Camera-type eye (tissue), 1 donor: ENCODE results near the gene ACVR1.

GRCh38 chr2:157298427-157299122, 27.0 kb downstream of the ERMN start:
- RAMPAGE, long total RNA, result no peak

DNA sequence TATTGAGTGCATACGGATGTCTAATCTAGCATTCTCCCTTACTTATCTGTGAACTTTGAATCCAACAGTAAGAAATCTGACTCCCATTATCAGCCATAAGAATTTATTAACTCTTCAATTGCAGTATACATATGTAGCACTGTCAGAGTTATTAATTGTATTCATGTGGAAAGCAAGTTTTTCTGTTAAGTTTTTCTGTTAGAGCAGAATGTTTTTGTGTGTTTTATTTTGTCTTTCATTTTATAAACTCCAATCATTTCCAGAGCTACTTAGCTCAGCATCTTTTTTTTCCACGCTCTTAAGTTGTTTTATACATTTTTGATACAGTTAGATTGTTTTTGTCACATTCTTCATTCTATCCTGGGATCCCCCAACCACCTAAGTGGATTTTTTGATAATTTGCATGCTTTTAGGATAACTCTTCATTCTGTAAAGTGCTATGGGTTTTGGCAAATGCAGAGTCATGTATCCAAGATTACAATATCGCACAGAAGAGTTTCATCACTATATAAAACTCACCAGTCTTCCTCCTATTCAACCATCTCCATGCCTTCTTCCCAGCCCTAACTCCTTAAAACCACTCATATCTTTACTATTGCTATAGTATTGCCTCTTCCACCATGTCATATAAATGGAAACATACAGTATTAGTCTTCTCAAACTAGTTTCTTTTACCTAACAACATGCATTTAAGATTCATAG, 34.5 kb downstream of the CYTIP start:
- RAMPAGE, long total RNA, result no peak

- RAMPAGE, long total RNA, result no peak
These were observed 24.9 kb downstream of the CYTIP start for GRCh38 chr2:157419003-157419342.

DNA sequence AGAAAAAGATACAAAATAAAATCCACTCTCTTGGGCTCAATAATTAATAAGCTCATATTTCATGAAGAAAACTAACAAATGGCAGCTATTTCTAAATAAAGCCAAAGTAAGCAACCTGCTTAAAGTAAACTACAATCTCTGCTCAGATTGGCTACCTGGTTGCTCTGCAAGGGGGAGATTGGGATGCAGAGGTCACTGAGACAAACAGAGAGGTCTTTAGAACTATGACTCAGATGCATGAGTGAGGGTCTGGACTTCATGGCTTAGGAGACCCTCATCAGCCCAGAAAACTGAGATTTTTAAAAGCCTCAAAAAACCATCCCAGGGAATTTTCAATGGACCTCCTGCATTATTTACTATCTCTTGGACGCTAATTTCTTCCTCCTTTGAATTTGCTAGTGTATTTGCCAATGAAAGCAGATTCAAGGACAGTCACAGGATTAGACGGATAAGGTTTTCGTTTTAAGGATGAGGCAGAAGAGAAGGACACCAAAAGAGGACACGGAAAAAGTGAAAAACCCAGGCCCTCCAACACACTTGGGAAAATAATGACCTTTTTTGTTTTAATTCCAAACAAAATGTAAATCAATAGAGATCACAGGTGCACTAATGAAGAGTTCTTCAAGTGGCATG, 17.3 kb downstream of the CYTIP start:
- RAMPAGE, long total RNA, result no peak

DNA sequence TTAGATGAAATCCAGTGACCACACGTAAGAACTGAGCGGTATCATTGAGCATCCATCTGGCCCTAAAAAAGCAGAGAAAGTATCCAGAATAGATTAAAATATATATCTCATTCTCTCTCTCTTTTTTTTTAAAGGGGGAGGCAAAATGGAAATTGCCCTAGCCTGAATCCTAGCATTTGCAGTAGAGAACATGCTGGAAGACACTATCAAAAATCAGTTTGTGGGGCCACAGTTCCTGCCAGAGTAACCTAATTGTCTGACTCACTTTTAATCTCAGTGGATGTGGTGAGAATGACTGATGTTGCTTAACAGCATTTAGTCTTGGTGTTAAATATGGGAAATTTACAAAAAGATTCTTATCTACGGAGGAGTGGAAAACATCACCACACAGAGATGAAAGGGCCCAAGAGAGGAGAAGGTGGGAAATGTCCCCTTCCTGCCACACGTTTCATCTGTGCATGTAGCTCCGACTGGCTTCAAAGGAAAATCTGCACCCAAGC, 20.3 kb upstream of the CYTIP start:
- RAMPAGE, long total RNA, result no peak

GRCh38 chr2:157480654-157481081, 36.8 kb upstream of the CYTIP start:
- RAMPAGE, long total RNA, result no peak

DNA sequence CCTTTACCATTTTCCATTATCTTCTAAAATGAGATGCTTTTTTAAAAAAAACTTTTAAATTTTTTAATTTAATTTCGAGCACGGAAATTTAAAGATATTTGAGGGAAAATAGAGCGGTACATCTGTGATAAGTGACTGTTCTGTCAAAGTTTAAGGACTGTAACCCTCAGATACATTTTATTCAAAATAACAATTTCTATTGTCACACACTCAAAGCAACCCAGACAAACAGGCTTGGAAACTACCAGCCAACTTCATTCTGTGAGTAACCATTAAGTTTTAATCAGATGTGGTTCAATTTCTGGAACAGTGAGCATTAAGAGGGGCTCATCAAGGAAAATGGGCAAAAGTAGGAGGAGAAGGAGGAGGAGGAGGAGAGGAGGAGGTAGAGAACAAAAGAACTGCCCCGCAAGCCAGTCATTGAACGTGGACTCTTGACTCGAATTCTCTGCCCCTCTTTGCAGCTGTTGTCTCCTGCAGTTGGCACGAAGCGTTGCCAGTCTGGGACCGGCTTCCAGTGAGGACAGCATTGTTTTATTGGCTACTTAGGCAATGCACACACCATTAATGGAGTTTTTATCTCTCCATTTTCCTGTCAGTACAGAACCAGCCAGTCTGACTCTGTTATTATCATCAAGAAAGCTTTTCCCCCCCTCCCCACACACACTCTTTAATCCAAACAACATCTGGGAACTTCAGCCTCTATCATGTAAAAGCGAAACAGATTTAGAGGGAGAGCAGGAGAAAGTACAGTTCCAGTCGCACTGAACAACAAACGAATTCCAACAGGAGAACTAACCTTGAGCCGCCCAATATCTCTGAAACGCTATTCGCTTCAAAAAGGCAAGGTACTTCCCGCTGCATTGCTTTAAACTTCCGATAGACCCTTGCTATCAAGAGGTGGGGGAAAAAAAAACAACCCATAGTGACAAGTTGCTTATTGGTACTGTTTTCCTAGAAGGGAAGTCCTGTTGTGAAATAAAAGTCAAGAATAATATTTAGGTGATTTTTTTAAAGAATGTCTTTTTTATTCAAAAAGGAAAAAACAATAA, 38.4 kb downstream of the ACVR1 start:
- RAMPAGE, long total RNA, result no peak

- RAMPAGE, long total RNA, result no peak
These were observed 37.1 kb downstream of the ACVR1 start for GRCh38 chr2:157839086-157839459.

DNA sequence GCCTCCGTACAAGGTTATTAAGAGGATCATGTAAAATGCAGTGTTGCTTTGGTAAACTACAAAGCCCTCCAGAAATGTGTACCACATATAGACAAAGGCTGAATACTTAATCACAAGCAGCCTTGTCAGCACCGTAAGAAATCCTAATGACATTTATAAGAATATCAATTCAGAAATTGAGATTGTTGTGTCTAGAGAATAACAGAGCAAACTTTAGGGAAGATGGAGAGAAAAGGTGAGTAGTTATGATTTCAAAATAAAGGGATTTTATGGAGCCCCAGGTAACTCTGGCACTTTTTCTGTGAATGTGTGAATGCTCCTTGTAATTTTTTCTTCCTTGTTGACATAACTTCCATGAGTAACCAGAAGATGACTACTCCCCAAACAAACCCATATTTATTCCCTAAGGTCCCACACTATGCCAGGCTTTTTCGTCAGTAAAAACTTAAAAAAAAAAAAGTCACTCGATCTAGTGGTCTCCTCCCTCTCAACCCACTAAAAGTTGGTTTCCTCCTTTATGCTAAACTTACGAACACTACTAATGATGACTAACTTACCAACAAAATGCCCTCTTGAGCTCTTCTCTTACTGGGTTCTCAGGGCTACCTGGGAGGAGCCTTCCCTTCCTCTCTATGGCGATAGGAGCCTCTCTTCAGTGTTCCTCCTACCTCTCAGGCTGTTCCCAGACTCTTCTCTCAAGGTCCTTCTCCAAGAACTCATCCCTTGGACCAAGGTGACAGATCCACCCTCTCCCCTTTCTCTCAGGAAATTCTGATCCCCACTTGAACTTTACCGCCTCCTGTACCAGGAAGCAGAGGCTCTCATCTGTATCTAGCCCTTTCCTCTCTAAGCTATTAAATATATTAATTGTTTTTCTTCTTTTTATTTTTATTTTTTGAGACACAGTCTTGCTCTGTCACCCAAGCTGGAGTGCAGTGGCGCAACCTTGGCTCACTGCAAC, 18.3 kb downstream of the ACVR1 start:
- RAMPAGE, long total RNA, result no peak

GRCh38 chr2:157875332-157875575, 876 bp downstream of the ACVR1 start:
- RAMPAGE, long total RNA, result no peak

DNA sequence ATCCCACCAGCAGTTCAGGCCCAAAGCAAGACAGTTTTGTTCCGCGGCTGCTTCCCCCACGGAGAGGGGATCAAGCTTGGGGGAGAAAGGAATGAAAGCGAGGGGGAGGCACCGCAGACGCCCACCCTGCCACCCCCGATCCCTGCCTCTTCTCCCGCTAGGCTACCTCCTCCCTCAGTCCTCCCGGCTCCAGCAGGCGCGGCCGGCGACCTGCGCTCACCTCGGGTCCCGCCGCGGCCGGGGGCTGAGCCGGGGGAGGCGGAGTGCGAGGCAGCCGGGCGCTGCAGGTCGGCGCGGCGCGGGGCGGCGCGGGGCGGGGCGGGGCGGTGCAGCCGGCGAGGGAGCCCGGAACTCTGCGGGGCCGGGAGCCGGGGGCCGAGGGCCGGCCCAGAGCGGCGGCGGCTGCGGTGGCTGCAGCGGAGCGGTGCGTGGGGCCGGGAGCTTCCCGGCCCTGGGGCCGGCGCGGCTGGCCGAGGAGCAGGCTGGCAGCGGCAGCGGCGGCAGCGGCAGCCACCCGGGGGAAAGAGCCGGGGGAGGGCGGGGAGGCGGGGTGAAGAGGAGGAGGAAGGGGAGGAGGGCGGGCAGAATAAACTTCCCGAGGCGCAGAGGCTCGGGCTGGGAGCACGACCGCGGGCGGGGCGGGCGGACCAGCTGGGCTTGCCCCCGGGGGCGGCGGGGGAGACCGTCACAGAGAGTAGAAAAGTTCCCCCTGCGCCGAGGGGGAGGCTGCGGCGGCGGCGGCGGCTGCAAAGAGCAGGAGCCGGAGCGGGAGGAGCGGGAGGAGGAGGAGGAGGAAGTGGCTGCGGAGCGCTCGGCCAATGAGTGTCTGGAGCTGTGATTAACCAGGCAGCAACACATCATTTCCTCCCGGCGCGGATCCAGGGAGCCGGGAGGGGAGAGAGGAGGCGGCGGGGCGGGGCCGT, at the start of gene ACVR1:
ACVR1 (minus strand) TSS at position 755 of the 923 bp plus-strand sequence.
- RAMPAGE, long total RNA, result no peak

DNA sequence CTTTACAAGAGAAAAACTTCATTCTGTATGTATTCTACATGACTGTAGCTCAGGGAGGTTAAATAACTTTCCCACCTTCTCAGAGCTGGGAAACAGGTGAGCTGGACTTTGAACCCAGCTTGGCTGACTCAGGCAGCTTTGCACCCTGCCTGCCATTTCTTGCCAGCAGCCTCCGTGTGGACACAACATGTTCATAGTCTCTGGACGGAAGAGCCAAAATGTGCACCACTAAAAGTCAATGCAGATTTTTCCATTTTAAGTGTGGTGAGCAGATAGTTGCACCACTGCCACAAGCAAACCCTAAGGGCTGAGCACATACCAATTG, 26.8 kb downstream of the UPP2 start:
- RAMPAGE, long total RNA, result no peak

DNA sequence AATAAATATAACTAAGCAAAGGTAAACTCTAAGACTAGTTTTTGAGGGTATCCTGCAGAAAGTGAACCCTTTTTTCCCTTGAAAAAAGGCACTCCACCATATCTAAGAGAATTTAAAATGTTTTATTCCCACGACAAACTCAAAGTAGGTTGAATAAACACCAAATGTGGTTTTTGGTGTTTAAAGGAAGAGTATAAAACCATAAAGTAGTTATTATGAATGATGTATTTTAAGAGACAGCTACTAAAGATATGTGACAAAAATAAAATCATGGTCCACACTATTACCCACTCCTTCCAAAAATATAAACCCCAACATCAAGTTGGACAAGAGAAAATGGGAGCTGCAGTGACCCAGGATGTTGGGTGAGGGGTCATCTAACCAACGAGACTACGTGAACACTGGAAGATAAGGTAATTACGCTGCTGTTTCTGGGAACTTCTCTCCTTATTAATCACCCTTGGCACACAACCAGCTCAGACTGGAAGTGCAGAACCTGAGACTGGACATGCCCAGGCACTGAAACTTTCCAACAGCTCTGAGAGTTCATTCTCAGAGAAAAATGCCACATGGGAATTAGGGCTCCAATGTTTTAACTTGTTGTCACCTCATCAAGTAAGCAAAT, 135.4 kb downstream of the CCDC148 start:
- RAMPAGE, long total RNA, result no peak

- RAMPAGE, long total RNA, result no peak
These were observed 131.6 kb upstream of the DAPL1 start for GRCh38 chr2:158663257-158664079.

- RAMPAGE, long total RNA, result no peak
These were observed 121.5 kb upstream of the DAPL1 start for GRCh38 chr2:158673556-158674162.

- RAMPAGE, long total RNA, result no peak
These were observed 14.0 kb upstream of the TANC1 start for GRCh38 chr2:158954359-158954858.

GRCh38 chr2:159090325-159090875, 122.0 kb downstream of the TANC1 start:
- RAMPAGE, long total RNA, result no peak

GRCh38 chr2:159141165-159141740, 145.2 kb downstream of the WDSUB1 start:
- RAMPAGE, long total RNA, result no peak

GRCh38 chr2:159539844-159540592, 76.3 kb downstream of the BAZ2B start:
- RAMPAGE, long total RNA, result no peak

- RAMPAGE, long total RNA, result no peak
These were observed 1.9 kb downstream of the MARCHF7 start for GRCh38 chr2:159713998-159714733.